Mesenteric fat pad (tissue), 1 donor: Measurements from ENCODE around the gene GBX2.

- PRO-cap, result no peak
Observed at GRCh38 chr2:233938824-233939424, 21.8 kb downstream of the TRPM8 start.

DNA sequence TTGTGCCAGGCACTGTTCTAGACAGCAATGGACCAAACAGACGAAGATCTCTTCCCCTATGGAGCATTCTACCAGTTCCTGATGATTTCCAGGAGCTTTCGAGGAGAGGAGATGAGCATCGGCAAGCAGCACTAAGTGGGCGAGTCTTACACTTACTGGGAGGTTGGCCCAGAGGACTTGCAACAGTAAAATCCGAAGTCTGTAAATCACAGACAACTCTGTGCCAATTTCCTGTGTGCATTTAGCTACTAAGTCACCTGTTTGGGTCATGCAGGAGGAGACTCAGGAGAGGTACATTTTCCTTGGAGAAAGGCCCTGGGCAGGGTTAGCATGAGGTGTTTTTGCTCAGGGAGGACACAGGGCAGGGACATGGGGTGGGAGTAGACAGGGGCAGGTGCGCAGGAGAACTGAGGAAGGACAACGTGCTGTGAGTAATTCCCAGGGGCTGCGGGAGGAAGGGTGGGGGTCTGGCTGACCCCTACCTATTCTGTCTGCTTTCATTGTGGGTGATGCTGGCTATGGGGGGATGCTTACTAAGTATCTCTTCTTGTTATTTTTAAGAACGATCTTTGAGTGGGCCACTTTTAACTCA, 59.0 kb downstream of the TRPM8 start:
- PRO-cap, result no peak

DNA sequence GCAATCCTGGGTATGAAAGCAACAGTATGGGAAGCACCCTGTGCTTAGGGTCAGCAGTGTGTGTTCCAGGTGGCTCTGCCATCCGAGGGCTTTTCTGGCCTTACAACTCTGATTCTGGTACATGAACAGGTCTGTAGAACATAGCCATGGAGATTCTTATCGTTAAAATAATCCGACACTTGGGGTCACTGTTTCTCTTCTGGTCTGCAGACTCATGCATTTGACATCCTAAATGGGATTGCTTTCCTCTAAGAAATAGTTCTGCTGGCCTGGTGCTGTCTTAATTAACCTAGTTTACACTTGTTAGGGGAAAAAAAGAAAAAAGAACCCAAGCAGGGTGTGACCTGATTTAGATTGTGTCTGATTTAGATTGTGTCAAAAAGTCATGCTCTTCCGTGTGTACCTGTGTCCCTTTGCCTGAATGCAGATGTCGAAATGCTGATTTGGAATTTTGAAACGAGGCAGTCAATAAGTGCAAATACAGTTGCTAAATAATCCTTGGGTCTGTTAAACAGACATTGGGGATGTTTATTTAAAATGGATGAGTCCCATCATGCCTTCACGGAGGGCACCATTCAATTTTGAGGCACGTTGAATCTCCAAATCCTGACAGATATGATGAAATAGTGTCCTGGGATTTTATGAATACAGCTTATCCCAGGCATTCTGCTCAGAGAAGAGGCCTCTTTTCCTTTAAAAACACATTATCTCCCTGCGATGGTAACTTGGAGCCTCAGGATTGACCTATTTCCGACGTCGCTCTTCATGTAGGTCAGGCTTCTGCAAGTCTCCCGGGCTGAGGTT, 59.7 kb downstream of the TRPM8 start:
- PRO-cap, result no peak

DNA sequence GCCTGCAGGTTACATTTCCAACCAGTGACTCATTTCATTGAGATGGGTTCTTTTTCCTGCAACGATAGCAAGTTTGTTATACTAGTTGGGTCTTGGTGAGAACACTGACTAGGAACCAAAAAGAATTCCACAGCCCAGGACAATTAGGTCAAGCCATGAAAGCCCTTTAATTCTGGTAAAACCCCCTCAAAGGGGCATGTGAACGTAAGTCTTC, 87.0 kb downstream of the SPP2 start:
- PRO-cap, result no peak

DNA sequence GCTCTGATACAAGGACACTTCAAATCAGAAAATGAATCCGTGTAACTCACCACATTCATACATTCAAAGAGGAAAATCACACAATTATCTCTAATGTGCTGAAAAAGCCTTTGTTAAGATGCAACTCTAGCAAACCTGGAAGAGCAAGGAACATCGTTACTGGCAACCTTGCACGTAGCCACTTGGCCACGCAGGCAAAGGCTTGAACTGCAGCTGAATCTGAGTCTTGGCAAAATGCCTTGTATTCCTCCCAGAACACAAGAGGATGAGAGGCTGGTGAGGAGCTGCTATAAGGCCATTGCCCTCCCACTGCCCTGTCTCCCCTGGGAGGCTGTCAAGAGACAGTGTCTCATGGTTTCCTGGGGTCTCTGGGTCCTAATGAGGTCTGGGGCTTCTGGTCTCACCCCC, 141.3 kb downstream of the SPP2 start:
- PRO-cap, result no peak

DNA sequence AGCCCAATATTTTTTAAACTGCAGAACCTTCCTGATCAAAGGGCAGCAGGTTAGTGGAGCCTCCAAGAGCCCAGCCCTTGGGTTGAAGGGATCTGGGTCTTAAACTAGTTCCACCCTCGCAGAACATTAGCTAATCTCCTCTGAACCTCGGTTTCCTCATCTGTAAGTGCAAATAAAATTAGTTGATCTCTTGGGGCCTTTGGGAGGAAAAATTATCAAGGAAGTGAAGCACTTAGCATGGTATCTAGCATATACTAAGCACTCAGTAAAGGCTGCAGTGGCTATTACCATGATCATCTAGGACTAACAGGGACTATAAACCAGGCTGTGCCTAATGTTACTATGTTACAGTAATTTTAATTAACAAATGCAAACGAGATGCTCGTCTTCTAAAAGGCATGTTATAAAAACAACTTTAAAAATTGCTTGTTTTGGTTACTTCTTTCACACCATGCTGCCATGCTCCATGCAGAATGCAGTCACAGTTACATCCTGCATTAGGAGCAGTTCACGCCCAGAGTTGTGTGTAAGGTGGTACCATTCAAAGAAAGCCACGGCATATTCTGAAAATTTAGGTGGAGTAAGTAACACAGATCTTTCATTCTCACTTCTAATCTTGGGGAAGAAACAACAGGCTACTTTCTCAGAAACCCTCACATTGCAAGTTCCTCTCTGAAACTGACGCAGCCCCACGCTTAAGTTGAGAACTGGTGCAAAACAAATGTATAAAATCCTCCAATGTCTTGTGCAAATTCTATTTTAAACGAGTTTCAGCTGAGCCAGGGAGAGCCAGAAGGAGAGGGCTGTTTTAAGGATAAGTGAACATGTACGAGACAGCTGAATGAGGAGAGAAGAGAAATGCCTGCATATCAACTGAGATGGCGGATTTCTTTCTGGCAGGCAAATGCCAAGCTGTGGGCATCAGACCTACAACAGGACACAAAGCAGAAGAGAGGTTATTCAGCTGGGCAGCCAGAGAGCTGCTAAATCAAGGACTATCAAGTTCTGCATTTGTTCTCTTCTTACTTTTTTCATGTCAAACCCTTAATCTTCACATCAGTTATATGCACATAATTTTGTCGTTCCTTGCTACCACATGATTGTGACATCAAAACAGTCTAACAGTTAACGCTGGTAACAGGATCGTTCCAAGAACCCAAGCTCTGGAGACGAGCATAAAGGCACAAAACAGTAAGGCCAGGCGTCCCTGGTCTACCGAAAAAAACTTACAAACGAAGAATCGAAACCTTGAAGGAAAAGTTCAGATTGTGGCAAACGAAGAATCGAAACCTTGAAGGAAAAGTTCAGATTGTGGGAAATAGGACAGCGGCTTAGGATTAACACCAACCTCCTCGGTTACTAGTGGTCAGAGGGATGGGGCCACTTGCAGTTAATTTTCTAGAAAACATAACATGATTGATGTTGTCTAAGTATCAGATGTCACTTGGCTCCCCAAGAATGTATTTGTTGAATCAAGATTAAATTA, 6.5 kb downstream of the ARL4C start:
- PRO-cap, result no peak

DNA sequence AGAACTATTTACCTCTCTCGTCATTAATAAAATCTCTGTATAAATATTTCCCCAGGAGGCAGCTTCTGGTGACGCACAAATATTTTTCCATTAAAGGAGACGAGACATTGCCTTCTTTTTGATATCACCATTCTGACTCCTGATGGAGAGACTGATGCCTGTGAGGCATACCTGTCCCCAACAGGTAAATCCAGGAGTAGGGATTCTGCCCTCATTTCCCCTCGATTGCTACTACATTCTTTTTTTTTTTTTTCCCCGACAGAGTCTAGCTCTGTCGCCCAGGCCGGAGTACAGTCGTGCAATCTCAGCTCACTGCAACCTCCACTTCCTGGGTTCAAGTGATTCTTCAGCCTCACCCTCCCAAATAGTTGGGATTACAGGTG, 137.1 kb upstream of the ARL4C start:
- PRO-cap, result no peak

- PRO-cap, result no peak
Observed at GRCh38 chr2:234979236-234979891, 27.5 kb downstream of the SH3BP4 start.

GRCh38 chr2:235000718-235001596, 49.1 kb downstream of the SH3BP4 start:
- PRO-cap, result no peak

- PRO-cap, result no peak
Observed at GRCh38 chr2:235005494-235006471, 54.0 kb downstream of the SH3BP4 start.

DNA sequence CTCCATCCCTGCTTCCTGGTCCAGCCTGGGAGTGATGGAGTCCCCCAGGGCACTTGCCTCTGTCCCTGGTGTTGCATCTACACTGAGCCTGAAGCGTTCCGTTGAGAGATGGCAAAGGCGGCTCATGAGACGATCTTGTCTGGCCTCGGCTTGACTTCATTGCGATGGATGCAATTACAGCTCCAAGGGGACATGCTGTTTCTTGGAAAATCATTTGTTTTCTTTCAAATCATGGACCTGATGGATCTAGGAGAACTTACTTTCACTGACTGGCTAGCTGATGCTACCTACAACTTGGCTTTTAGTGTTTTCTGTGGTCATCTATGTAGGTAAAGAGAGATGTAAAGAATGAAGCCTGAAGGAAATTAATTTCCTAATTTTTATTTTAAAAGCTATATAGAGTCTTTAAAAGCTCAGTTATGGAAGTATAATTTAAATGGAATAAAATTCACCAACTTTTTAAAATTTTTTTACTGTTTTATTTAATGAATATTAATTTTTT, 193.1 kb downstream of the SH3BP4 start:
- PRO-cap, result no peak

DNA sequence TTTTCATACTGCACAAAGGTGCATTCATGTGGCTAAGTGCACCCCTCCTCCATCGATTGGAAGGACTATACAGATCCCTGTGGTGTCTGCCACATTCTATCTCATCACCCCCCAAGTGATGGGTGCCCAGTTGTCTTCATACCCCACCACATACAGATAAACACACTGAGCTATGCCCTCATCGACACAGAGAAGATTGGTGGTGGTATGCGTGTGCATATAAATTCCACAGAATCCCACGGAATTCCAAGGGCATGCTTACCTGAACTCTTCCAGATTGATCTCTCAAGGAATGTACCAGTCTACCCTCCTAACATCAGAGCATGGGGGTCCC, 107.5 kb upstream of the AGAP1 start:
- PRO-cap, result no peak

DNA sequence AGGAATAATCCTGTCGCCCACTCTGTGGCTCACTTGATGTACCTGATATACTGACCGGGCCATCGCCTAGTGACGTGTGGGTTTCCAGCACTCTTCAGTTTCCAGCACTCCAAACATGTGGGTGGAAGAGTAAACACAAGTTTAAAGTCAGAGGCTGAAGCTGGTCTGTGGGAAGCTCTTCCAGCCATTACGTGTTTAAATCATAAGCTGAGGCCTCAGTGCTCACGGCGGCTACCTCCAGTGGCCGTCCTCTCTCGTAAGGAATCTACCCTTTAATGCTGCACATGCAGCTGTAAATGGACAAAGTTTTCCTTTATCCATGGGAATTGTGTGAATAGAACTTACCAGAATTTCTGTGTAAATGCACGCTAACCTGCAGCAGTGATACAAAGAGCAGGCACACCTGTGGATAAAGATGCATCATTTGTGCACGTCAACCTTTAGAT, 44.1 kb upstream of the AGAP1 start:
- PRO-cap, result no peak

GRCh38 chr2:235511108-235511991, 17.5 kb downstream of the AGAP1 start:
- PRO-cap, result no peak

GRCh38 chr2:235596747-235597353, 103.0 kb downstream of the AGAP1 start:
- PRO-cap, result no peak

GRCh38 chr2:235811793-235812837, 318.3 kb downstream of the AGAP1 start:
- PRO-cap, result no peak

- PRO-cap, result no peak
Observed at GRCh38 chr2:236036493-236036754, 131.8 kb downstream of the GBX2 start.

GRCh38 chr2:236107711-236108010, 60.5 kb downstream of the GBX2 start:
- PRO-cap, result no peak

DNA sequence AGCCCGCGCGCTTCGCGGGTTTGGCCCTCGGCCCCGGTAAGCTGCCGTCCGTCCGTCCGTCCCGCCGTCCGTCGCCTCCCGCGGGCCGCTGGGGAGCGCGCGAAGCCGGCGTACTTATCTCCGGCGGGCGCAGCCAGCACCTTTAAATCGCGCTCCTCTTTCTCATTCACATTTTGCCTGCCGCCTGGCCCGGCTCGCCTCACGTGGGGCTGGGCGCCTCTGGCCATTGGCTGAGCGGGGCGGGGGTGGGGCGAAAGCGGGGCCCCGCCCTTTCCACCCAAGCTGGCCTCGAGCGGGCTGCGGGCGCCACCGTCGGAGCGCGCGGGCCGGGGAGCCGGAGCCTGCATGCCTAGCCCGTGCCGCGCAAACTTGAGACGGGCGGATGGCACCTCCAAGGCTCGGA, at the start of gene GBX2:
GBX2 (minus strand) TSS at position 144 of the 403 bp plus-strand sequence.
- PRO-cap, result no peak

- PRO-cap, result no peak
Observed at GRCh38 chr2:236688808-236689231, 119.2 kb downstream of the ACKR3 start.